ENCODE measurements around the genes SLC2A2, TNIK and NLGN1.

DNA sequence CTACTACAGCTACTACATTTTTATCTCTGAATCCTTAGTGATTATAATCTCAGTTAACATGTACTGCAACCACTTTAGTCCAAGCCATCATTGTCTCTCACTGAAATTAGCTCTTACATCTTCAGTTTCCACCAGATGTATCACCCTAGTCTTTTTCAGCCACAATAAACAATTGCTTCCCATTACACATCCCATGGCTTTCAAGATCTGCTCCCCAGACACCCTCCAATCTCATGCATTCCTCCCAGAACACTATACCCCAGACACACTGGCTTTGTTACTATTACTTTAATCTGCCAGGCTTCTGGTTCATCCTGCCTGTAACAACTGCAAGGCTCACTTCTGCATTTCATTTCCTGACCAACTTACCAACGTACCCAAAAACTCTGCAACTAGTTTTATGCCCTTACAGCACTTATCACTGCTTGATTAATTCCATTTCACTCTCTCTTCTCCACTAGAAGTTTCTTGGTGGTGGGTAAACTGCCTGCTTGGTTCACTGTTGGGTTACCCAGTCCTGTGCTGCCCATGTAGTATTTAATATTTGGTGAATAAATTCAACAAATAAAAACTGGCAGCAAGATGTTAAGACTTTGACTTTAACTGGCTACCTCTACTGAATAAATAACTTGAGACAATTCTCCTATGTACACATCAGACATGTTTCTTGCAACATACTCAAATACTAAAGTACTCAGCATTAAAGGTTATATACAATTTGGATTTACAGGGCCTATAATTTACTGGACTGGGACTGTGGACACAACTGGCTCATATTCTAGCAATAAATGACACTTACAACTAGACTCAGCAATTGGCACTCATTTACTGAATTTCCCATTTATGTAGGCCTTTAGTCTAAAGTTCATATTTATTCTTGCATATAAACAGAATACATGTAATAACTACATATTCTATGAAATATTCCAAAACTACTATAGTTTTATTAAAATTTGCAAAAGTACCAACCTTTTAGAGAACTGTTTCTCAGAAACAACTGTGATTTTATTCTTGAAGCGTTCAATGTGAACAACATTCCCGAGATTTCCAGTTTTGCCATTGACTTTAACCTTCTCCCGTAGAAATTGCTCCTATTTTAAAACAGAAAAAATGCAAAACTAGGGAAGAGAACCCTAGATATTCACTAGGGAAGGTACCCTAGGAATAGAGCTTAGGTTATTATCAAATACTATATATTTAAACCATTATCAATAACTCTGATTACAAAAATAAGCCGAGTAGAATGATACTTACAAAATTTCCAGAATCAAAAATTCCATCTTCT lies 2.5 kb downstream of the RPL22L1 start:
- PRO-cap, result unidirectional peak, minus-strand start at position 463 of the sequence
- RRBS, 2 experiments, result no CpG with 5 or more reads among the region's 5 CpGs

DNA sequence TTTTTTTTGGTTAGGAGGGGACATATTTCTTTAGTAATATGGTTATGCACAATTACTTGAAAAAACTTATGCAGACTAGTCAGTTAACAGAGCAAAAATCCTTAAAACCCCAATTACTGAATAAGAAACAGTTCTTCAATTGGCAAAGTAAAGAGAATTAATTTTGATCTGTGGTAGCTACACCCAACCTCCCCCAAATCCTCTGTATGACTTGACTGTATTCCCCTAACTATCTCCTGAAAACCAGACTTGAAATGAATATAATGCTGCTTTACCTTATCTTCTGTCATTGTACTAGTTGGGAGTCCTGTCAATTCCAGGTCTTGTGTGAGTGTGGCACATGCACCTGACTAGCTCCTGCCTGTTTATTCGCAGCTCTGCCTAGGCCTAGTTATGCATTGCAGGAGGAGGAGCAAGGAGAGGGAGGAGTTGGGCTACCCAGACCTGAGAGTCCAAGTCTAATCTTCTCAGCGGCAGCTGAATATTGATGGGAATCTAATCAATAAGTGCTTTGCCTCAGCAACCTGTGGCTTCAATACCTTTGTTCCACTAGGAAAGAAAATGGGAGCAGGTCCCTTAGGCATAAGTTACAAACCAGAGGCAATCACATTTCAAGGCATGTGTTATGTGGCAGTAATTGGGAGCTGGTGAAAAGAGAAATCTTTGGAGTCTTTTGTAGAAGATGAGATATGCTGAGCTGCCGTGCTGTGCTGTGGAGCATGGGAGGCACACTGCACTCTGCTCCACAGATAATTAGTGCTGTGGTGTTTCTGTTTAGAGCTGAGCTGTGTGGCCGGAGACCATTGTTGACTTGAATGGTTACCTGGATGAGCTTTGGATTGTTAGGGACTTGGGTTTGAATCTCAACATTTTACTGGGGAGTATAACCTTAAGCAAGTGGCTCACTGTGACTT lies at the start of gene SLC2A2:
SLC2A2 (minus strand) TSS at position 340 of the 914 bp plus-strand sequence.
- PRO-cap, result no peak
- RRBS, 2 experiments, result no CpG with 5 or more reads among the region's 4 CpGs

DNA sequence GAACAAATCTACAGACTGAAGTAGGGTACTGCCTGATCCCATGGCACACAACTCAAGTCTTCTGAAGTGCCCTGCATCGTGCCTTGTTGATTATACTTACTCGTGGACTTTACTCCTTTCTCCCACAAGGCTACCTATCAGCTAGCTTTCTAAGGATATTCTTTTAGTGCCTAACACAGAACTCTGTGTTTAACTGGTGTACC lies 119.8 kb downstream of the TNIK start:
- PRO-cap, result no peak
- RRBS, 2 experiments, result no CpG with 5 or more reads among the region's 2 CpGs

- PRO-cap, result unidirectional peak, minus-strand start at chr3:171460322
- RRBS, 2 experiments, result under 1 to 9% methylated on average over 4 of the region's 54 CpGs
Measured at GRCh38 chr3:171459918-171460654, at the start of gene TNIK. TSS of gene TNIK (minus strand) at chr3:171460405.

DNA sequence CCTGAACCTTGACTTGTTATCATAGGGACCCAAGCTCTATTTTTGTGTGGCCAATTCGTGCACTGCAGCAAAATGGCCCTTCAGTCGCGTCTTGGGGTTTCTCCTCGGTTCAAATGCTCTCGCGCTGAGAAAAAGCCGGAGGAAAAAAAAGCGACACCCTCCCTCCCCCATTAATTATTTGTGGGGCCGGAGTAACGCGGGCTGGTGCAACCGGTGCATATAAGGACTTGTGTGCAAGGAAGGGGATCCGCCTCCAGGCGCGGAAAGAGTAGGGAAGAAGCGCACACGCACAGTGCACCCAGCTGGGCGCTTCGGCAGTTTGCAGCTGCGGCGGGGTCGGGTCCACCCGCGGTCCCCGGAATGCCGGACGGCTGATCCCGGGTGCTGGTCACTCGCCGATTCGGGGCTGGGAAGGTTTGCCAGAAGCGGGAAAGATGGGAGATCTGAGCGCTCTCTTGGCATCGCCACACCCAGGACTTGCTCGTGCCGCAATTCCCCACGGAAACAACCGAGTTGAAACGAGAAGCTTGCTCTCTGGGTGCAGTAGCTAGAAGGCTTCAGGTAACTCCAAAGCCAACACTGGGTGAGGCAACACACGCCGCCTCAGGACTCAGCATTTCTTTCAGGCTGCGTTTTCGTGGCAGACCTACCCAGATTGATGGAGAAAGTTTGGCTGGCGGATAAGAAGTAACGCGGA lies 598 bp upstream of the TNIK start:
- PRO-cap, result unidirectional peak, plus-strand start at position 246 of the sequence; unidirectional peak, plus-strand start at position 564 of the sequence
- RRBS, 2 experiments, result 0% methylated on average over 2 to 3 of the region's 46 CpGs

GRCh38 chr3:171461352-171461603 lies 1.1 kb upstream of the TNIK start:
- PRO-cap, result no peak
- RRBS, 2 experiments, result no CpG with 5 or more reads among the region's 6 CpGs

- PRO-cap, result unidirectional peak, minus-strand start at chr3:171771359
- RRBS, 2 experiments, result no CpG with 5 or more reads among the region's 10 CpGs
Measured at GRCh38 chr3:171770694-171771634, 39.3 kb downstream of the PLD1 start.

DNA sequence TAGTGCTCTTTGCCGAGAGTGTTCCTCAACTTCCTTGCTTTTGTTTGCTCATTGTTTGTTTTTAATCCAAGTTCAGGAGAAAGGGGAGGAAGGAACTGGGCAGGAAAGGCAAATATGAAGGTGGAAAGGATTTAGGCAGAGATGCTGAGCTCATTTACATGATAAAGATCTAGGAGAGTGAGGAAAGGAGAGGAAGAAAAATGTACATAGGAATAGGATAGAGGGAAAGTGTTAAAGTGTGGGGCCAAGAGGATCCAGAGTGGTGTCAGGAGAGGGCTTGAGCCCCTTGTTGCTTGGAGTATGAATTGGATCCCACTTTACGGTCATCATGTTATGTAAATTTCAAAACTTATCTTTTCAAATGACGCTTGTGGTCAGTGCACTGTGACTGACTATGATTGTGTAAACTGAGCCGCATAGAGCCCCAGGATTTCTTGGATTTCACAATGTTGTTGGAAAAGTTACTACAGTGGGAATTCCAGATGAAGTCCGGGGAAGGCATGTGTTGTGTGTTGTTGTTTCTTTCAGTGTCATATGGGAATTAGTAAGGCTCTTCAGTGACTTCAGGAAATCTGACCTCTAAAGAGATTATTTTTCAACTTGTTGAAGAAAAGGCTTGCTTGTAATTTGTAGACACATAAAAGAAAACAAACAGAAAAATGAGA lies 15.1 kb upstream of the PLD1 start:
- PRO-cap, result no peak
- RRBS, 2 experiments, result no CpG with 5 or more reads among the region's 5 CpGs

- PRO-cap, result no peak
- RRBS, 2 experiments, result no CpG with 5 or more reads among the region's 1 CpG
Measured at GRCh38 chr3:172115028-172115476, 75.7 kb downstream of the FNDC3B start.

DNA sequence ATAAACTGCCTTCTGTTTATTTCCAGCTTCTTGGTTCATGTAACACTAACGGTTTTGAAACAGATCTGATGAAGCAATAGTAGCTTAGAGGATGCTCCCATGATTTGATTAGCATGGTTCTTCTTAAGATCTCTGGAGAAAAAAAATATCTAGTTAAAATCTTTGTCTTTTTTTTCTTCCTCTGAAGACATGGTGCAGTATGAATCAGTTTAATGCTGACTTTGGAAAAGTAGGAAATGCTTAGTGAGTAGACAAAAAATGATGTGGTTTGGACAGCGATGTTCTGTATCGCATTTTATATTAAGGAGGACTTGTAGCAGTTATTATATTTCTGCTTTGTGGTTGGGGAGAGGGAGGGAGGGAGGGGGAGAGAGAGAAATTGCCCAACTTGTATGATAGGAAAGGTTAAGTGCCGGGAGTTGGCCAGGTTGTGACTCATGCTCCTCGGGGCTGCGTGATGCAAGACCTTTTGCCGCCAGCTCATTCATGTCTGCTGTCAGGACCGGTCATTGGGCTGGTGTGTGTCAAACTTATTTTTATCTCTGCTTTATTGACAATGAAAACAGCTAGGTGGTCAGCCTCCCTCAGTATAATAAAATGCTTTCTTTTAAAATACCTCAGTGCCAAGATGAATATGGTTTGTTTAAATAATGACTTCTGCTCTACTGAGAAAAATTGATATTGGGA lies 90.4 kb downstream of the FNDC3B start:
- PRO-cap, result unidirectional peak, plus-strand start at position 483 of the sequence
- RRBS, 2 experiments, result 3 to 12% methylated on average over 4 of the region's 8 CpGs

- PRO-cap, result no peak
- RRBS, 2 experiments, result no CpG with 5 or more reads among the region's 4 CpGs
Measured at GRCh38 chr3:172136879-172137492, 97.6 kb downstream of the FNDC3B start.

DNA sequence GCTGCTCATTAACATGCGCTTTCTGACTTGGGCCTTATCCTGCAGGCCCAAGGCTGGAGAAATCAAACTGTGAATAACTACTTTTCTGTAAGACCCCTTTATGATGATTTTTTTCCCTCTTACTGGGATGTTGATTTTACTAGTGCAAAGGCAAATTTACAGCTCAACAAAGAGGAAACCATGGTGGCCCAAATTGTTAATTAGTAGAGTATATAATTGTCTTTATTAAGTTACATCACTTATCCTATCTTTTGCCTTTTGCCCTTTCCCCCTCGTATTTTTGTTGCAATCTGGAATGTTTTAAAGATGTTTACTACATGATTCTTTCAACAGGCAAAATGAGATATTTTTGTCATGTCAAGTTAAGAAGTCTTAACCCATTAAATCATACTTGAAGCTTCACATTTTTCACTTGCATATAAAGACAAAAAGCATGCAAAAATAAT lies 188.7 kb downstream of the GHSR start:
- PRO-cap, result no peak
- RRBS, 2 experiments, result no CpG with 5 or more reads among the region's 2 CpGs

DNA sequence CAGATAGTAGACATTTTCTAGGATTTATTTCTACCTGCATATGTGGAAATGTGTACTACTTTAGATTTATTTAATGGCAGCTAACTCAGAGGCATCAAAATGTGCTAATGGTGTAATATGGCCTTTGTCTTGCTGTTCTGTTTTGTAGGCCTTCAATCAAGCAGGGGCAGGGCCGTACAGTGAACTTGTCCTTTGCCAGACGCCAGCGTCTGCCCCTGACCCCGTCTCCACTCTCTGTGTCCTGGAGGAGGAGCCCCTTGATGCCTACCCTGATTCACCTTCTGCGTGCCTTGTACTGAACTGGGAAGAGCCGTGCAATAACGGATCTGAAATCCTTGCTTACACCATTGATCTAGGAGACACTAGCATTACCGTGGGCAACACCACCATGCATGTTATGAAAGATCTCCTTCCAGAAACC lies 95.6 kb downstream of the GHSR start:
- PRO-cap, result no peak
- RRBS, 2 experiments, result no CpG with 5 or more reads among the region's 8 CpGs

- PRO-cap, result no peak
- RRBS, 2 experiments, result no CpG with 5 or more reads among the region's 8 CpGs
Measured at GRCh38 chr3:172516257-172517273, 6.7 kb downstream of the TNFSF10 start.

GRCh38 chr3:172536332-172537033 lies 13.3 kb upstream of the TNFSF10 start:
- PRO-cap, result no peak
- RRBS, 2 experiments, result no CpG with 5 or more reads among the region's 3 CpGs

GRCh38 chr3:172594479-172595068 lies 71.3 kb upstream of the TNFSF10 start:
- PRO-cap, result no peak
- RRBS, 2 experiments, result no CpG with 5 or more reads among the region's 6 CpGs

DNA sequence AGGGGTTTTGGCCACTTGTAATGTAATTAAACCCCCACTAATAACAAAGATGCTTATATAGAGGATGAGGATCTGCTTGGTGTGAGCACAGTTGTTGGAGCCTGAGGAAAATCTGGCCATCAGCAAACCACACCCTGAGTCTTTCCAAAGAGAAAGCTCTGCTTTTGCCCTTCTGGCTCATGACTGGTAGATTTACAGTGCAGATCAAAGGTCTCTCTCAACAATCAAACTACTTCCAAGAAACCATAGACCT lies 78.3 kb upstream of the TNFSF10 start:
- PRO-cap, result no peak

DNA sequence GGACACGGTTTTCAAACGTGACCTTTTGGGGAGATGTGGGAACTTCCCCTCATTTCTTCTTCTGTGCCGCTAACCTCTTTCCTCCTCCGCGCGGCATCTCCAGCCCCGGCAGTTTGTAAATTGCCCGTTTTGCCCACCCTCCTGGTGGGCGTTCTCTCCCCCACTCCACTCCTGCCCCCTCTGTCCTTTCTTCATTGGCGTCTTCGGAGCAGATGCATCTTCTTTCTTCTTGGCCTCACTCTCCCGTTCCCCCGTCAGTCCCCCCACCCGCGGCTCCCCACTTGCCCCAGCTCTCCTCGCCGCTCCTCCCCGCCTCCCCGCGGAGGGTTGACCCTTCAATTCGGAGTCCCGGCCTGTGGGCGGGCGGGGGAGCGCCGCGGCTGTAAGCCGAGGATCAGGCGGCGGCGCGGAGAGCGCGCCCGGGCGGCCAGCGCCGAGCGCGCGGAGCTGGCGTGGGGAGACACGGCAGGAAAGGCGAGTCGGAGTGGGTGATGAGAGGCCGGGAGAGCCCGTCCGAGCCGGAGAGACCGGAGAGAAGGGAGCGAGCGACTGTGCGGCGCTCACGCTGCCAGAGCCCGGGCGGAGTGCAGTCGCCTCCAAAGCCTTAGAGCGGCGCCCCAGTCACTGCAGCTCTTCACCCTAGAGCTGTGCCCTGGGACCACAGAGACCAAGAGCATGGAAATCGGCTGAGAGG lies at the start of gene NLGN1:
NLGN1 (plus strand) TSS at position 374 of the 694 bp plus-strand sequence.
- PRO-cap, result no peak
- RRBS, 2 experiments, result 1% methylated on average over 31 of the region's 61 CpGs

DNA sequence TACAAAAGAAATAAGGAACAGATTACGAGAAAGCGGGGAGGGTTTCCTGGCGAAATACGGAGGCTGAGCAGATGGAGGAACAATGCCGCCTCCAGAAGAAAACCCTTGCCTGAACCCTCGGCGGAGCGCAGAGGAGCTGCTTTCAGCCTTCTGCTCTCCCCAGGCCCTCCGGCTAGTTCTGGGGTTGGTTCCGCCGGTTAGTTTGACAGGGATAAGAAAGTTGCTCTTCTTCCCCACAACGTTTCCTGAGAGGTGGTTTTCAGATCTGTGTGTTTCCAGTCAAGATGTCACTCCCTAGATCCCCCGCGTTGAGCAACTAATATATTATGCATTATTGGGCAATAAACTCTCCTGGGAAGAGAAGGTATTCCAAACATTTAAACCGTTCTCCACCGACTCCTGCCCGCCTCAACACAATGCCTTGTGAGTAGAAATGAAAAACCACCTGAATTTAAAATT lies 550 bp downstream of the NLGN1 start:
- PRO-cap, result unidirectional peak, minus-strand start at position 180 of the sequence
- RRBS, 2 experiments, result no CpG with 5 or more reads among the region's 17 CpGs

- PRO-cap, result no peak
- RRBS, 2 experiments, result no CpG with 5 or more reads among the region's 8 CpGs
Measured at GRCh38 chr3:174440189-174440624, 418.9 kb upstream of the NAALADL2 start.

Data from astrocyte (in vitro differentiated cells and primary cell).